Metastatic Breast Carcinoma in the Brain (tissue), 10 donors: ENCODE data around the genes TSPY3, TSPY1 and HSFY1.

GRCh38 chrY:2835004-2835499 is 6.3 kb upstream of the RPS4Y1 start:
- PRO-cap, 10 experiments = no peak in any of the 10 experiments

GRCh38 chrY:7275545-7276335 is 364.2 kb upstream of the AMELY start:
- PRO-cap, 10 experiments = no peak in any of the 10 experiments

- PRO-cap, 10 experiments = no peak in any of the 10 experiments
These were observed at the start of gene TSPY3 for GRCh38 chrY:9398148-9398568. Gene TSPY3, plus strand, starts transcription at chrY:9398421.

DNA sequence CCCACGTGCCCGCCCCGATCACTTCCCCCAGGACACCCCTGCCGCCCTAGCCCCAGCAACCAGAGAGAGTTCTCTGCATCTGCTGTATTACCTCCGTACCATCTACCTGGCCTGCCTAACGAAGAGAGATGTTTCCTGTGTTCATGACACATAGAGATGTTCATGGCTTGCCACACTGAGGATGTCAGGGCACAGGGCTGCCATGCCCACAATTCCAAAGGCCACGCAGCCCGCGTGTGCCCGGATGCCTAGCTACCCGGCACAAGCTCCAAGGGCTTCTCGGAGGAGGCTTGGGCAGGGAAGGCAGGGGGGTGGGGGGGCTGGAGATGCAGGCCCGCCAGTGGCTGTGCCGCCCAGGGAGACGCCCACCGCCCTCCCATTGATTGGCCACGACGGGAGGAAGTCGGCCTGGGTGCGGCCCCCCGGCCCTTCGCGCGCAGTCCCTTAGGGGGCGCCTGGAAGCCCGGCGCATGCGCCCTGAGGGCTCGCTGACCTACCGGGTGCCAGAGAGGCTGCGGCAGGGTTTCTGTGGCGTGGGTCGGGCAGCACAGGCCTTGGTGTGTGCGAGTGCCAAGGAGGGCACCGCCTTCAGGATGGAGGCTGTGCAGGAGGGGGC is at the start of gene TSPY1:
Gene TSPY1, plus strand, starts transcription at position 425 of the 616 bp plus-strand sequence.
- PRO-cap, 10 experiments = no peak in any of the 10 experiments

DNA sequence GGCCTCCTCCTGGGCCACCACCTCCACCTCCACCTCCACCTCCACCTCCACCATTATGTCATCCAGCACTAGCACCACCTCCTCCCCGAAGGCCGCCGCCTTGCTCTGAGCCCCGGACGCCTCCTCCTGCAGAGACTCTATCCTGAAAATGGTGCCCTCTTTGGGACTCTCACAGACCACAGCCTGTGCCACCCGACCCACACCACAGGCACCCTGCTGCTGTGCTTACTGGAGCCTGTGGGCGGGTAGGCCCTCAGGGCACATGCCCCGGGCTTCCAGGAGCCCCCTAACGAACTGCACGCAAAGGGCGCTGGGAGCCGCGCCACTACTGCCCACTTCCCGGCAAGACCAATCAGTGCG is 541.2 kb downstream of the TSPY10 start:
- PRO-cap, 10 experiments = no peak in any of the 10 experiments

- PRO-cap, 10 experiments = no peak in any of the 10 experiments
These were observed 1343.0 kb downstream of the NLGN4Y start for GRCh38 chrY:15867432-15867695.

DNA sequence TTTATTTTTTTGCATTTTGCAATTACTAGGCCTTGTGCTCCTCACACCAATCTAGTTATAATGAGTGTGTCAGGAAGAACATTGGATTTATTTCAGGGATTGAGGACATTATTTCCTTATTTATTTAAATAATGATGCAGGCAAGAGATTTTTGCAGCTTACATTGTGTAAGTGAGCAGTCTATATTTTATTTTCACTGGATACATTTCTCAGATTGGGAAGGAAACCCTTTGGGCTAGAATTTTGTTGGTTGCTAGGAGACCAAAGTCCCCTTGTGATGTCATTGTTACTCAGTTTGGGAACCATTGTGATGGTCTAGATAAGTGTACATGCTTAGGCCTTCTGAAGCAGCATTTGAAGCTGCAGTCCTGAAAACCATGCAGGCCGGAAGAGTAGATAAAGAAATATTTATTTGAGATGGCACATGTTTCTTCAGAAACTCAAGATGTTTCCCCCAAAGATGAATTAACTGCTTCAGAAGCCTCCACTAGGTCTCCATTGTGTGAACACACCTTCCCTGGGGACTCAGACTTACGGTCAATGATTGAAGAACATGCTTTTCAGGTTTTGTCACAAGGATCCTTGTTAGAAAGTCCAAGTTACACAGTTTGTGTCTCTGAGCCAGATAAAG is at the start of gene HSFY1:
Gene HSFY1, plus strand, starts transcription at position 350 of the 631 bp plus-strand sequence.
- PRO-cap, 10 experiments = no peak in any of the 10 experiments

DNA sequence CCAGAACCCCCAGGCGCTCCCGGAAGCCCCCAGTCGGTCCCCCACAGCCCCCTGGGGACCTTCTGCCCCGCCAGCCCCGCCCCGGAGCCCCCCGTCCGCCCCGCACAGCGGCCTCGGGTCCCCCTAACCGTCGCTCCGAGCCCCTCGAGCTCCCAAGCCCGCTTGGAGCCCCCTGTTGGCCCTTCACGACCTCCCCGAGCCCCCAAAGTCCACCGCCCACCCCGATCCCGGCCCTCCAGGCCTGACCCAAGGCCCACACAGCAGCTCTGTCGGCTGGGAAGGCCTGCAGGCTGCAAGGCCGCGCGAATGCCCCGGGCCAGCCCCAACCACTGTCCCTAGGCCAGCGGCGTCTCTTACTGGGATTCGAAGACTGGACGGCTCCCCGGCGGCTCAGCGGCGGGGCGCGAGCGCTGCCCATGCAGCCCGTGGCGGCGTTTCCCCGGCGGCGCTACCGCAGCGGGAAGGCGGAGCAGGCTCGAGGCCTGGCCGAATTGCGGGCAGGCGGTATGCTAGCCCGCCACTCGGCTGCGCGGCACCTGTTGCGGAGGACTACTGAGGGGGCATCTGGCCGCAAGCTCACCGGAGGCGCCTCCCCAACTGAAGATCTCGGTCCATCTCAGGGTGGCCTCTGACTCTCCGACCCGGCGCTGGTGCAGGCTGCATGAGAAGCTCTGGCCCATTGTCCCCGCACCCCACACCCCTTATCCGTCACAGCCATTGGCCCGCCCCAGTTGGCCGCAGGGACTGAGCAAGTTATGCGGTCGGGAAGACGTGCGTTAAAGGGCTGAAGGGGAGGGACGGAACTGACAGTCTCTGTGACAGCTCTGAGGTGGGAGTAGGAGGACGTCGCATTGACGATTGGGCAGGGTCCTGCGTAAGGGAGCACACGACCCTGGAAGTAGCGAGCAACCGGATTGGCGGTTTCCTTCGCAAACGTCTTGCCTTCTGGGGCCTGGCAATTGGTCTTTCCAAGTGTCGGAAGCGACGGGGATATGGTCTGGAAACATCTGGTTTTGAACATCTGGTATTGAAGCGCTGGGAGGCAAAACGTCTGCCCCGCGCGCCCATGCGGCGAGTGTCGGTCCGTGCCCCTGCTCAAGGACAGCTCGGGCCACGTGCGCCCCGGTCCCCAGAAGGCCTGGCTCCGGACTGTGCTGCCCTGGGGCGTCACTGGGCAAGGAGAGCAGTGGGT is 303.5 kb upstream of the HSFY2 start:
- PRO-cap, 10 experiments = no peak in any of the 10 experiments